ENCODE data around the gene SHH.

DNA sequence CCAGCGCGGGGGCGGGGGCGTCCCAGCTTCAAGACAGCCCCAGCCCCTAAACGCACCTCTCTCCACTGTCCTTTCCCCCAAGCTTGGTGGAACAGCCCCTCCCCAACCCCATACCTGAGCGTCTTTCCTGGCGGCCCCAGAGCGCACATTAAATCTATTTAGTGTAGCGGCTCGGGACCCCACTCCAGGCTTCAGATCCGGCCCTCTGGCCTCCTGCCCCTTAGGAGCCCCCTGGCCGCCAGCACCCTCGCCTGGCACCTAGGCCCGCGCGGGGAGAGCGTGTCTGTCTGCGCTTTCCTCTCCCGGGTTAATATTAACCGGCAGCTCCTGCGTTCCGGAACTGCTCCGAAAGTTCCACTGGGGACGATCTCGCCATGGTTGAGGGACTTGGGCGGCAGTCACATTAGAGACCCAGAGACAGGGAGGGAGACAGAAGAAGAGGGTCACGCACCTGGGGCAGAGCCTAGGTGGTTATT lies 3.3 kb downstream of the SHH start:
- PRO-cap, result no peak
- RAMPAGE, long total RNA, result no peak

DNA sequence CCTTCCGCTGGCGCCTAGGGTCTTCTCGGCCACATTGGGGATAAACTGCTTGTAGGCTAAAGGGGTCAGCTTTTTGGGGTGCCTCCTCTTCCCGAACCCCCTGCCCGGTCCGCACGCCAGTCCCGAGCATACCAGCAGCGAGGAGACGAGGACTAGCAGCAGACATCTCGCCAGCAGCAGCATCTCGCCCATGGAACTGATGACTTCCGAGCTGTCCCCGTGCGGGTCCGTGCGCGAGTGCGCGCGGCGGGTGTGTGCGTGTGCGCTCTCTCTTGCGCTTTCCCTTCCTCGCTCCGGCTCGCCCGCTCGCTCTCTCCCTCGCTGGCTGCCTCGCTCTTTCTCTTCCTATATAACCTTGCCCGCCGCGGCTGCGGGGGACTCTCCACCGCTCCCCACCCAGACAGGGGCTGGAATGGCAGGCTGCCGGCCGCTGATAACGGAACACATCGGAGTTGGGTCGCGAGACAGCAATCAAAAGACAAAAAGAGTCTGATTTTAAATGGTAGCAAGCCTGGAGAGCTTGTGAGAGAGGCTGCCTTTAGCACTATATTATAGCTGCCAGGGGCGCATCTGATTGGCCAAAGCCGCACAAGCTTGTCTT lies at the start of gene SHH:
Gene SHH, minus strand, starts transcription at position 524 of the 601 bp plus-strand sequence.
- PRO-cap, result no peak
- RAMPAGE, long total RNA, result no peak

- PRO-cap, result no peak
- RAMPAGE, long total RNA, result no peak
Measured at GRCh38 chr7:155921991-155922244, 109.7 kb upstream of the SHH start.

DNA sequence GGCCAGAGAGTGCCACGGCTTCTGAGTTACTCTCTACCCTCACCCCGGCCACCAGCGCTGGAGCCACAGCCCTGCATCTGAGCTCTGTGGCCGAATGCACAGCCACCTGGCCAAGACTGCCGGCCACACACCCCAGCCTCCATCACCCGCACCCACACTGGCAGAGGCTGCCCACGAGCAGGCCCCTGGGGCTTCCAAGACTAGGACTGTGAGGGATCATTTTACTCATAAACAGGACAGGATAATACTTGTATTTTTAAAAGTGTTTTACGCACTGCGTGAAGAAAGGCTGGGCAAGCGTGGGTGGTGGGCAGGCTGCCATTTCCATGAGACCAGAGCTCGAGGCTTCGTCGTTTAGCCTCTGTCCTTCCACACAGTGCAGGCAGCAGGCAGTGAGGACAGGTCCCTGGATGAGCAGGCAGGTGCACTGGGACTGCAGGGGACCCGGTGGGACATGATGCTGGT lies 35.6 kb upstream of the RNF32 start:
- PRO-cap, result no peak
- RAMPAGE, long total RNA, result no peak

DNA sequence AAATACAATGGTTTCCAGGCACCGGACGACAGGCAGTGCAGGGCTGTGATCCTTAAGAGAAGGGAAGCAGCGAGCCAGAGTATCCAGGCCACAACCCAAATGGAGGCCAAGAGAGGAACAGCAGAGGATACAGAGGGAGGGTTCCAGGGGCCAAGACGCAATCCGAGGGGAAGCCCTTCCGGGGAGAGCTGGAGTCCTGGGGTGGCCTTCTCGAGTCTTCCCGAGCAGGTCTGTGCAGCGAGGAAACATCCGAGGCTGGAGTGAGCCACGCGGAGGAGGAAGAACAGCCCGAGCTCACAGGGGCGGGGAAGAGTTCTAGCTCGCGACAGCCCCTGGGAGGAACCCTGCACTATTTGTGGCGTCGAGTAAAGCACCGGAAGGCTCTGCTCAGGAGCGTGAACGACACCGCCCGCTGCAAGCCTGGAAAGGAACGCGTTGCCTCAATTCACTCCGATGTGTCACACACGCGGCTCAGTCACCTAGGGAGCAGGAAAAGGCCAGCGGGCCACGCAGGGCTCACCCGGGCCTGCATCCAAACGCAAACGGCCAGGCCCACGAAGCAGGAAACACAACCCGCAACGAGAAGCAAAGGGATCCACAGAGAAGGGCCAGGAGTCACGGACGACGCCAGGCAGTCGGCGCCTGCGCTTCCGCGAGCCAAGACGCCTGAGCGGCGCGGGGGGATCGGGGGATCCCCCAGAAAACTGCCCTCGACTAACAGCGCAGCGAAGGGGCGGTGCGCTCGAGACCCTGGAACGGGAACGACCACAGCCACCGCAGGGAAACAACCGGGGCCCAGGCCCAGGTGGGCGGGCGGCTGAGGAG lies 833 bp upstream of the RNF32 start:
- PRO-cap, result no peak
- RAMPAGE, long total RNA, result no peak

DNA sequence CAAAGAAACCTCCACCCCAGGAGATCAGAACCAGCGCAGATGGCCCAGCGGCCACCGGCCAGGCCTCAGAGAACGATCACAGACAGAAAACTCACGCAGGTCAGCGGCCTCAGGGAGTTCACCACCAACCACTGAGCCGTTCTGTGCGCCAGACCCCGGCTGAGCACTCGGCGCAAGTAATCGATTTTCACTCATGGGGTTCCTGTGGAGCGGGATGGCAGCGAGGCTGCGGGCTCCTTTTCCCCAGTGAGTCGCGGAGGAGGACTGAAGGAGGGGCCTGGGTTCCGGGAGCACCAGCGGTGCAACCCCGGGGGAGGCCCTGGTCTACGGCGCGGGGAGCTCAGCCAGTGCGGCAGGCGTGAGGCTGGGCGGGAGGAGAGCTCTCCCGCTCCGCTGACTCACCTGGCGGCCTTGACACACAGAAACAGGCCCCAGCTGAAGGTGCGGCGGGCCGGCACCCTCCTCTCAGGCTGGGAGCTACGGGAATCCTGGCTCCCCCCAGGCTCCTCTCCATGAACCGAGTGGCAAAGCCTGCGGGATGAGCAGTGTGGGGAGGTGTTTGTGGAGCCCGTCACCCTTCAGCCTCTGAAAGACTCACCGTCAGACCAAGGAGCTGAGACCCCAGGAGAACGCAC lies 6.9 kb upstream of the NOM1 start:
- PRO-cap, result no peak
- RAMPAGE, long total RNA, result no peak

DNA sequence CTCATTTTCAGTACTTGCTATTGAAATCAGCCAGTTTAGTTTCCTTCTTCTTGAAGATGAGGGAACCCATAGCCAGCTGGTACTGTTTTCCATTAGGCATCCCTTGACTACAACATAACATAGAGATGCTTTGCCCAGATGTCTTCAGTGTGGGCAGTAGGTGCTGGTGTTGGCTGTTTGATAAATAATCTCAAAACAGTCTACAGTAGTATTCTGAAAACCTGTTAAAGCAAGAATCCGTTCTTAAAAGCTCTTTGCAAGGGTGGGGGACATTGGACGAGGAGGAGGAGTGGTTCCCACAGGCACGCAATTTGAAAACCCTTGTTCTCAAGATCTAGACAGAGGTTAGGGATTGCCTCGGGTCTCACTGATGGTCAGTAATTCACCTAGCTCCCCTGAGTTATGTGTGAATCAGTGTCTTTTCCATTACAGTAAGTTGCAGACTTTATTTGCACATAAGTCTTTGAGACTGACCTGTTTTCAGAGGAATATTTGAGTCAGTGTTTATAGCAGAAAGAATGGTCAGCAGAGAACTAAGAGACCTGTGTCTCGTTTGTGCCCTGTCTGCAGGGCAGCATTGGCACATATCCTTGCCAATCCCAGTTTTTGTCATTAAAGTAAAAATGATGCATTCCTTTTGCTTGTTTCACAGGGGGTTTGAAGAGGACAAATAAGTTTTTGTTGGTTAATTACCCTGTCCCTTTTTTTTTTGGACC lies 66.1 kb downstream of the UBE3C start:
- PRO-cap, result no peak
- RAMPAGE, long total RNA, result no peak

DNA sequence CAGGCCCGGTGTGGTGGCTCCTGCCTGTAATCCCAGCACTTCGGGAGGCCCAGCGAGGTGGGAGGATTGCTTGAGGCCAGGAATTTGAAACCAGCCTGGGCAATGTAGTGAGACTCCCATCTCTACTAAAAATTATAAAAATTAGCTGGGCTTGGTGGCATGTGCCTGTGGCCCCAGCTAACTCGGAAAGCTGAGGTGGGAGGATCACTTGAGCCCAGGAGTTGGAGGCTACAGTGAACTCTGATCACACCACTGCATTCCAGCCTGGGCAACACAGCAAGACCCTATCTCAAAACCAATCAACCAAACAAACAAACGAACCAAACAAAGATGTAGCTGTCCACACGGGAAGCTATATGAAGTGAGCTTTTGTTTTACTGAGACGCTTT lies 51.0 kb upstream of the DNAJB6 start:
- PRO-cap, result no peak
- RAMPAGE, long total RNA, result no peak

- PRO-cap, result no peak
- RAMPAGE, long total RNA, result no peak
Measured at GRCh38 chr7:157365109-157365790, 28.4 kb downstream of the DNAJB6 start.

- PRO-cap, result no peak
- RAMPAGE, long total RNA, result no peak
Measured at GRCh38 chr7:157388189-157388696, 51.4 kb downstream of the DNAJB6 start.

- PRO-cap, result no peak
- RAMPAGE, long total RNA, result no peak
Measured at GRCh38 chr7:157432508-157432967, 95.7 kb downstream of the DNAJB6 start.

DNA sequence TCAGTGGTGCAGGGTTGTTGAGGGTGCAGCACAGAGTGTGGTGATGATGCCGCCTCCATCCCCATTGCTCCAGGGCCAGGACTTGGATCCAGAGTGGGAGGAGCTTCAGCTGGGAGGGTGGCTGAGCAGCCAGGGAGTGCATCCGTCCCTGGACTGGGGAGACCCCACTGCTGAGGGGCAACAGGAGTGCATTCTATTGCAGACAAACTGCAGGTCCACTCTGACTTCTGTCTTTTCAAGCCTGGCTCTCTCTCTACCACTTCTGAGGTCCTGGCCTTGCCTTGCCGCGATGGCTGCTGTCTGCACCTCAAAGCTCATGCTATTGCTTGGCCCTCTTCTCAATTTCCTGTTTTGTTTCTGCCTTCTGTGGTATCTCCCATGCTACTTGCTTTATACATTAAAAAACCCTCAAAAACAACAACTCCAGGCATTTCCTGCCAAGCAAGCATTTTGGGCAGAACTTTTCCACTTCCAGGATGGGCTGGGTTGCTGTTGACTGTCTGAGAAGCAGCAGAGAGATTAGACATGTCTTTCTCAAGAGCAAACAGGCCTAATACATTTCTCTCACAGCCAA lies 134.8 kb downstream of the DNAJB6 start:
- PRO-cap, result no peak
- RAMPAGE, long total RNA, result no peak

GRCh38 chr7:157642029-157642253 lies 305.1 kb downstream of the DNAJB6 start:
- PRO-cap, result no peak
- RAMPAGE, long total RNA, result no peak

- PRO-cap, result no peak
- RAMPAGE, long total RNA, result no peak
Measured at GRCh38 chr7:157822508-157823069, 485.8 kb downstream of the DNAJB6 start.

GRCh38 chr7:157827125-157827529 lies 490.3 kb downstream of the DNAJB6 start:
- PRO-cap, result no peak
- RAMPAGE, long total RNA, result no peak

DNA sequence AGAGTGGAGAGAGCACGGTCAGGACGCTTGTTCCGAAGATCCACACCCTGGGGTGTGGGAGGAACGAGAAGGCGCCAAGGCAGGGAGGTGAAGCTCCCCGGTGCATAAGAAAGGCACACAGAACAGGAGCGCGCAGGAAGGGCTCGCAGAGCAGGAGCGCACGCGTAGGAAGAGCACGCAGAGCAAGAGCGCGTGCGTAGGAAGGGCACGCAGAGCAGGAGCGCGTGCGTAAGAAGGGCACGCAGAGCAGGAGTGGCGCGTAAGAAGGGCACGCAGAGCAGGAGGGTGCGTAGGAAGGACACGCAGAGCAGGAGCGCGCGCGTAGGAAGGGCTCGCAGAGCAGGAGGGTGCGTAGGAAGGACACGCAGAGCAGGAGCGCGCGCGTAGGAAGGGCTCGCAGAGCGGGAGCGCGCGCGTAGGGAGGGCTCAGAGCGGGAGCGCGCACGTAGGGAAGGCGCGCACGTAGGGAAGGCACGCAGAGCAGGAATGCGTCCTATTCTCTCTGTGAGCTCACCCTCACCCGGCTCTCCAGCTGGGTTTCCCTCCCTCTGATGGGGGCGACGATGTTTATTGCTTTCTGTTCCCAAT lies 423.4 kb downstream of the PTPRN2 start:
- PRO-cap, result no peak
- RAMPAGE, long total RNA, result no peak

- PRO-cap, result no peak
- RAMPAGE, long total RNA, result no peak
Measured at GRCh38 chr7:158365270-158366031, 222.2 kb downstream of the PTPRN2 start.

- PRO-cap, result no peak
- RAMPAGE, long total RNA, result no peak
Measured at GRCh38 chr7:158375989-158376351, 211.7 kb downstream of the PTPRN2 start.

DNA sequence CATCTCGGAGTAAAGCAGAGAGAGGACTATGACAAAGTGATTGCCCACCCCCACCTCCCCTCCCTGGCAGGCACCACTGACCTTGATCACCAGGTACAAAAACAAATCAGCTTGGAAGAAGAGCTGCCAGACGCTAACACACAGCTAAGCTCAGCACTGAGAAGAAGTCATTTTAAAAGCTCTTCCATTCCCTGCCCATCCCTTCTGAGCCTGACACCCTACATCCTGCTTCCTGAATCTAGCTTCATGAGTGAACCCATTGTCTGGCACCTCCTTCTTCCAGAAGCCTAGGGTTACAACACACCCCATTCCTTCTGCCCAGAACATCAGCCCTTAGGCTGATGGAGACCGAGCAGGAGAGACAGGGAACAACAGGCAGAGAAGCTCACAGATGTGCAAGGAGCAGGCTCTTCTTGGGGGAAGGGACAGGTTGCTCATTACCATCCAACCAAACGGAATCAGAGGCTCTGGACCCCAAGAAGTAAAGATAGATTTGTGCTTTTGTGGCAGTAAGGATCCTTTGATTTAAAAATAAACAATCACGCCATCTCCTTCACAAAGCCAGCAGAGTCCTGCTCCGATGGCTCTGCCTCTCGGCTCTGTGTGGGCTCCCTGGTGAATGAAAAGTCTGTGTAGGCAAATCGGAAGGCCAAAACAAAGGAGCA lies 4.1 kb downstream of the PTPRN2 start:
- PRO-cap, result no peak
- RAMPAGE, long total RNA, result no peak

- PRO-cap, result no peak
- RAMPAGE, long total RNA, result no peak
Measured at GRCh38 chr7:158735332-158735729, 30.7 kb upstream of the NCAPG2 start.

Data from spinal cord (tissue), 3 donors.